Gastroesophageal sphincter (tissue), 4 donors: ENCODE measurements around a stretch of chr7.

GRCh38 chr7:17334796-17335014, 36.3 kb downstream of the AHR start:
- PRO-cap, result no peak
- RAMPAGE, long total RNA, 4 experiments, result start-site peak on the plus strand in 1 of 4 experiments, at chr7:17334907-17334959 at its widest, 41 reads per replicate

DNA sequence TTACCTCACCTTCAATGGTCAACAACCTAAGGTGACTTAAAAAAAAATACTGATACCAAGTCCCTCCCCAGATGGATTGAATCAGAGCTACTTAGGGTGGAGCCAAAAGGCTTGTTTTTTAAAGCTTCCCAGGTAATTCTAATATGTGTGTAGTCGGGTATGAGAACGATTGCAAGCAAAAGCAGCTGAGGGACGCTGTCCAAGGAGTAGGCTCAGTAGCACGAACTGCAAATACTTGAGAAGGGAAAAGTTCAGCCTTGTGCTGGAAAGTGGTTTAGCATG, 76.1 kb downstream of the AHR start:
- PRO-cap, result no peak
- RAMPAGE, long total RNA, 4 experiments, result no peak in any of the 4 experiments

GRCh38 chr7:17405745-17406381, 107.4 kb downstream of the AHR start:
- PRO-cap, result no peak
- RAMPAGE, long total RNA, 4 experiments, result no peak in any of the 4 experiments

DNA sequence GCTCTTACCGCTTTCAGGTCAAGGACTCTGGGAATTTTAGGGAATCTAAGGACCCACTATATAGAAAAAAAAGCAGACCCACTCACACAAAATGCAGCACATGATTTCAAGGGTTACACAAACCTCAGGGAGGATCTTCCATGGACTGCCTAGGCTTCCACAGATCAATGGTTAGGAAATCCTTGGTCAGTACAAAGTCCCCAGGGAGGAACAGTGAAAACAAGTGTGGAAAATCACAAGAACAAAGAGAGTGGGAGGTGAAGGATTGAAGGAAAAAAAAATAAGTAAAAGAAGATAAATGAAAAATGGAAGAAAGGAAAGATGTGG, 188.4 kb downstream of the AHR start:
- PRO-cap, result no peak
- RAMPAGE, long total RNA, 4 experiments, result no peak in any of the 4 experiments

- PRO-cap, result no peak
- RAMPAGE, long total RNA, 4 experiments, result no peak in any of the 4 experiments
Measured at GRCh38 chr7:17498212-17498687, 199.8 kb downstream of the AHR start.

GRCh38 chr7:17523725-17524321, 225.4 kb downstream of the AHR start:
- PRO-cap, result no peak
- RAMPAGE, long total RNA, 4 experiments, result no peak in any of the 4 experiments

GRCh38 chr7:17524322-17524916, 226.0 kb downstream of the AHR start:
- PRO-cap, result no peak
- RAMPAGE, long total RNA, 4 experiments, result no peak in any of the 4 experiments

GRCh38 chr7:17558588-17559171, 260.2 kb downstream of the AHR start:
- PRO-cap, result no peak
- RAMPAGE, long total RNA, 4 experiments, result no peak in any of the 4 experiments

DNA sequence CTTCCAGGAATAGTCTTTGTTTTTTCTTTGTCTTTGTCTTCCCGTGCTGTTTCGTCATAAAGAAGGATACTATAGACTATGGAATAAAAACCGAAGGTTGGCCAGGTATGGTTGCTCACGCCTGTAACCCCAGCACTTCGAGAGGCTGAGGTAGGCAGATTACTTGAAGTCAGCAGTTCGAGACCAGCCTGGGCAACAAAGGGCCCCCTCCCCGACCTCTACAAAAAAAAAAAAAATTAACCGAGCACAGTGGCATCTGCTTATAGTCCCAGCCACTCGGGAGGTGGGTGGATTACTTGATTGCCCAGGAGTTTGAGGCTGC, 211.3 kb downstream of the SNX13 start:
- PRO-cap, result no peak
- RAMPAGE, long total RNA, 4 experiments, result no peak in any of the 4 experiments

DNA sequence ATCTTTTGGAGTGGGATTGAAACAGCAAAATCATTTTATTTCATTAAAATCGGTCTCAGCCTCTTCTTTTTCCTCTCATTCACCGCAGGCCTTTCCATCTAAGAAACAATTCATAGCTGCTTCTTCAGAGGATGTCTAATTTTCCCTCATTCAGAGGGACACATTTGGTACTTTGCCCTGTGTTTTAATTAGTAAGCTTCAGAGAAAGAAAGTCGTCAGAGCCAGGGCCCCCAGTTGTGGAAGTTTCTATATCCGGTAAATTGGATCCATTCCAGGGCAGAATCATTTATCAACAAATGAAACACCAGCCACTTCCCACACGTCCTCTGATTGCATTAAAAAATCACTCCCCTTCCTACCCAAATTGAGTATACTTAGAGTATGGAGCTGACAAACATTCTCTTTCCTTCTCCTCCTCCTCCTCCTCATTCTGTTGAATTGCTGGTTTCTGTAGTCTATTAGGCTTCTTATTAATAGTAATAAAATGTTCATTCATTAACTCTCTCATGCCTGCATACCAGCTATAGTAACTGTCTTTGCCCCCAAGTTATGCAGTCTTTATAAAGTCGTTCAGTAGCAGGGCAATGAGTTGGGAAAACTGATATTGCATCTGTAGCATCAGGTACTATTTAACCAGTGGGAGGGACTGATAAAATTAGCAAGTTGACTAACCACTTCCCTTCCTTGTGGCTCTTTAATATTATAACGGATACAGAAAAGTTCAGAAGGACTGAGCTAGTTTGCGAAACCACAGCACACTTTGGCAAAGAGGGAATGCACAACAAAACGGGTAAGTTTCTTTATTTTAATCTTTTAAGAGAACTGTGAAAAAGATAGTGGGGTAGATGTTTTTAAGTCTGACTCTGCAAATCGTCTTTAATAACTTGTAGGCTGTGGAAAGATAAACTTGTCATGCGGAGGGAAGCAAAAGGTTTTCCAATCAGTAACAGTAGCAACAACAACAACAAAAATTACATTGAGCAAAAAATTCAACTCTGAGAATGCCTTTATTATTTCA, 205.5 kb upstream of the HDAC9 start:
- PRO-cap, result unidirectional peak, plus-strand start at position 724 of the sequence
- RAMPAGE, long total RNA, 4 experiments, result start-site peak on the plus strand in 2 of 4 experiments, centred at positions 568 to 707 of the sequence, 13 to 24 reads per replicate

GRCh38 chr7:18342119-18342318, 153.5 kb upstream of the HDAC9 start:
- PRO-cap, result no peak
- RAMPAGE, long total RNA, 4 experiments, result no peak in any of the 4 experiments

GRCh38 chr7:18530454-18531063, 35.0 kb downstream of the HDAC9 start:
- PRO-cap, result no peak
- RAMPAGE, long total RNA, 4 experiments, result no peak in any of the 4 experiments

GRCh38 chr7:18812532-18812849, 304.9 kb downstream of the TWIST1 start:
- PRO-cap, result no peak
- RAMPAGE, long total RNA, 4 experiments, result no peak in any of the 4 experiments

- PRO-cap, result no peak
- RAMPAGE, long total RNA, 4 experiments, result no peak in any of the 4 experiments
Measured at GRCh38 chr7:19118079-19118725, 766 bp upstream of the TWIST1 start.

GRCh38 chr7:20122032-20122607, 95.1 kb downstream of the MACC1 start:
- PRO-cap, result no peak
- RAMPAGE, long total RNA, 4 experiments, result no peak in any of the 4 experiments

GRCh38 chr7:20777089-20778064, 9.3 kb downstream of the SP8 start:
- PRO-cap, result no peak
- RAMPAGE, long total RNA, 4 experiments, result no peak in any of the 4 experiments

DNA sequence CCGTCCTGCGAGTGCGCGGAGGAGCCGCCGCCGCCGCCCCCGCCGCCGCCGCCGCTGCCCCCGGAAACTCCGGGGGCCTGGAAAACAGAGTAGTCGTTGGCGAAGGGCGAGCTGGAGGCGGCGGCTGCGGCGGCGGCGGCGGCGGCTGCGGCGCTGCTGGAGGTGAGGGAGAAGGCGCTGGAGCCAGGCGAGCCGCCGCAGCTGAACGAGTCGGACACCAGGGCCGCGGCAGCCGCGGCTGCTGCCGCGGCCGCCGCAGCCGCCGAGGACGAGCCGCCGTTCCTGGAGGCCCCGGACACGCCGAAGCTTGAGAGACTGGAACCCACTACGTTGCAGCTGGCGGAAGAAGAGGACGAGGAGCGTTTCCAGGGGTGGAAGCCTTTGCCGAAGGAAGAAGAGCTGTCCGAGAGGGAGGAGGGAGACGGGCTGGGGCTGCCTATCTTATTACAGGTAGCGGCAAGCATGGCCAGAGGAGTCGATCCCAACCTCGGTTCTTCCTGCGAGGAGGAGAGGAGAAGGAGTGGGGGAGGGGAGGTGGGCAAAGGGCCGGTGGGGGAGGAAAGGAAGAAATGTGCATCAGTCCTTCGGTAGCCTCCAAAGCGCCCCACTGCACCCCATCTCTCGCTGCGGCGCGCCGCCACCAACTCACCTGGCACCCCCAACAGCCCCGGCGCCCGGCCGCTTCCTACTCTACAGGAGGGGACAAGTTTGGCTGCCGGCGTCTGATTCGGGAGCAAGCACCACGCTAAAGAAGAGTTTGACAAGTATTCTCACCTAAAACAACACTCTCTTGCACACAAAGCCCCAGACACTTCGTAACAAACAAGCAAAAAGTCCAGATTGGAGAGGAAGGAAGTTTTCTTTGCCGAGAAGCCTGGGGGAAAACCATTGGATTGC, 1.1 kb downstream of the SP8 start:
- PRO-cap, result no peak
- RAMPAGE, long total RNA, 4 experiments, result no peak in any of the 4 experiments

GRCh38 chr7:20790857-20791429, 4.3 kb upstream of the SP8 start:
- PRO-cap, result no peak
- RAMPAGE, long total RNA, 4 experiments, result no peak in any of the 4 experiments

DNA sequence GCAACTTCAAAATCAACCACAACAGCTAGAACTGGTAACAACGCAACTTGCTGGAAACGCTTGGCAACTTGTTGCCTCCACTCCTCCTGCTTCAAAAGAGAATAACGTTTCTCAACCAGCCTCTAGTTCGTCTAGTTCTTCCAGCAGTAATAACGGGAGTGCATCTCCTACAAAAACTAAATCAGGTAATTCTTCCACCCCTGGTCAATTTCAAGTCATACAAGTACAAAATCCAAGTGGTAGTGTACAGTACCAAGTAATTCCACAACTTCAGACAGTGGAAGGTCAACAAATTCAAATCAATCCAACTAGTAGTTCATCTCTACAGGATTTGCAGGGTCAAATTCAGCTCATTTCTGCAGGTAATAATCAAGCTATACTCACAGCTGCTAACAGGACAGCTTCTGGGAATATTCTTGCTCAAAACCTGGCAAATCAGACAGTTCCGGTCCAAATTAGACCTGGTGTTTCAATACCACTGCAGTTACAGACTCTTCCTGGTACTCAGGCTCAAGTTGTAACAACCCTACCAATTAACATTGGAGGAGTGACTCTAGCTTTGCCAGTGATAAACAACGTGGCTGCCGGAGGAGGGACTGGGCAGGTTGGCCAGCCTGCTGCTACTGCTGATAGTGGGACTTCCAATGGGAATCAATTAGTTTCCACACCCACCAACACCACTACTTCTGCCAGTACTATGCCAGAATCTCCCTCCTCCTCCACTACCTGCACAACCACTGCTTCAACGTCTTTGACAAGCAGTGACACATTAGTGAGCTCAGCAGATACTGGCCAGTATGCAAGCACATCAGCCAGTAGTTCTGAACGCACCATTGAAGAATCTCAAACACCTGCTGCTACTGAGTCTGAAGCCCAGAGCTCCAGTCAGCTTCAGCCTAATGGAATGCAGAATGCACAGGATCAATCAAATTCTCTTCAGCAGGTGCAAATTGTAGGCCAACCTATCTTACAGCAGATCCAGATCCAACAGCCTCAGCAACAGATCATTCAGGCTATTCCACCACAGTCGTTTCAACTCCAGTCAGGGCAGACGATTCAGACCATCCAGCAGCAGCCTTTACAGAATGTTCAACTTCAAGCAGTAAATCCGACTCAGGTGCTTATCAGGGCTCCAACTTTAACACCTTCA, 1.9 kb downstream of the SP4 start:
- PRO-cap, result no peak
- RAMPAGE, long total RNA, 4 experiments, result no peak in any of the 4 experiments

DNA sequence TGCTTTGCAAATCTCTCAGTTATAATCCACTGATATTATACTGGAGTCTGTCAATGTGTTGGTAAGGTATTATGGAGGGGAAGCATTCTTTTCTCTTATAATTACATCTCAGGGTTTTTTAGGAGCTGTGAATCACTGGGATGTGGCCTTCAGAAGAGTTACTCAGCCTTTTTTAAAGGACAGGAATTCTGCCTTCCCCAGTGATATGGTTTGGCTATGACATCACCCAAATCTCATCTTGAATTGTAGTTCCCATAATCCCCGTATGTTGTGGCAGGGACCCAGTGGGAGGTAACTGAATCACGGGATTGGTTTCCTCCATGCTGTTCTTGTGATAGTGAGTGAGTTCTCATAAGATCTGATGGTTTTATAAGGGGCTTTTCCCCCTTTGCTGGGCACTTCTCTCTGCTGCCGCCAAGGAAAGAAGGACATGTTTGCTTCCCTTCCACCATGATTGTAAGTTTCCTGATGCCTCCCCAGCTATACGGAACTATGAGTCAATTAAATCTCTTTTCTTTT, 94.8 kb downstream of the CDCA7L start:
- PRO-cap, result no peak
- RAMPAGE, long total RNA, 4 experiments, result no peak in any of the 4 experiments